Metanephros (tissue), 2 donors: ENCODE measurements around the gene CLEC2B.

DNA sequence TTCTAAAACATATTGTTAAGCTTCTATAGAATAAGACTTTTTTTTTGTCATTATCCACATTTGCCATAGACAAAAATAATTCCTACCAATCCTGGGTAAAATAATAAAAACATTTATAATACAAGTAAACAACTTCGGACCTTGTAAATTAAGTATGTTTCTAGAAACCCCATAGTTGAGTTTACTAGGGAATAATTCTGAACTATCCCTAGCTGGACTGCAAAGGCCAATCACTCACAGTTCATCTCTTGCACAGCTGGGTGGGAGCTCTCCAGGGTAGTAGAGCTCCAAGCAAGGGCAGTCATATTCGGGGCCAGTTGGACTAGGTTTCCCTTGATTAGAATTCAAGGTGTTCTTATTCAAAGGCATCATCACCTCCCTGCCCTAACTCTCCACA is 3.5 kb downstream of the SLC2A3 start:
- RAMPAGE, long total RNA = no peak

- RAMPAGE, long total RNA = no peak
These were observed 1.6 kb downstream of the SLC2A3 start for GRCh38 chr12:7934416-7934754.

DNA sequence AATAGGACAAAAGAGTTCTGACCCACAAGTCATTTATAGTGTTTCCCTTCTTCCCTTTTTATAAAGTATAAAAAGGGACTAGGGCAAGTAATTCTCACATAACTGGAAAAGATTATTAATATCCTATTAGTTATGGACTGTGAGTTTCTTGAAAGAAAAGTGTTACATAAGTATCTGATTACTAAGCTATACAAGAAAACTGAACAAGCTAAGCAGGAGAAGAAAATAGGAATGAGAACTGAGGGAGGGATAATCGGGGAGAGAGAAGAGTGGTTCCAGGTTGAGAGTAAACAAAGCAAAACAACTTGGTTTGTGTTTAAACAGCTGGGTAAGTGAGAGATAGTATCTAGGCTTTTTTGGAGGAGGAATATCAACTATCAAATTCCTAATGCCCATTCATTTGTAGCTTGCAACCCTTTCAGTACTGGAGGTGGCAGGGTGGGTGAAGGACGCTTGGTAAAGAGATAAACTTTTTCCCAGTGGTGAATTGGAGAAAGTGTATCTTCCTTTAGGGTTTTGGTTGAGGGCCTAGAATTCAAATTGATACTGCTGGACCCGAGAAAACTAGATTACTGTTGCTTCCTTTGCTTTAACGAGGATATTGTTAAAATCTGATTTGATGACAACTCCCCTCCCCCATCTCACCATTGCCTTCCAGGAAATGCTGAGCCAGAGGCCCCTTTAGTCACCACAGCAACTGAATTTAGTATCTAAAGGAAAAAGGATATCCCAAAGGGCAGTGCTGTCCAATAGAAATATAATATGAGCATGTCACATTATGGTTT is 1.9 kb upstream of the SLC2A3 start:
- RAMPAGE, long total RNA = no peak

DNA sequence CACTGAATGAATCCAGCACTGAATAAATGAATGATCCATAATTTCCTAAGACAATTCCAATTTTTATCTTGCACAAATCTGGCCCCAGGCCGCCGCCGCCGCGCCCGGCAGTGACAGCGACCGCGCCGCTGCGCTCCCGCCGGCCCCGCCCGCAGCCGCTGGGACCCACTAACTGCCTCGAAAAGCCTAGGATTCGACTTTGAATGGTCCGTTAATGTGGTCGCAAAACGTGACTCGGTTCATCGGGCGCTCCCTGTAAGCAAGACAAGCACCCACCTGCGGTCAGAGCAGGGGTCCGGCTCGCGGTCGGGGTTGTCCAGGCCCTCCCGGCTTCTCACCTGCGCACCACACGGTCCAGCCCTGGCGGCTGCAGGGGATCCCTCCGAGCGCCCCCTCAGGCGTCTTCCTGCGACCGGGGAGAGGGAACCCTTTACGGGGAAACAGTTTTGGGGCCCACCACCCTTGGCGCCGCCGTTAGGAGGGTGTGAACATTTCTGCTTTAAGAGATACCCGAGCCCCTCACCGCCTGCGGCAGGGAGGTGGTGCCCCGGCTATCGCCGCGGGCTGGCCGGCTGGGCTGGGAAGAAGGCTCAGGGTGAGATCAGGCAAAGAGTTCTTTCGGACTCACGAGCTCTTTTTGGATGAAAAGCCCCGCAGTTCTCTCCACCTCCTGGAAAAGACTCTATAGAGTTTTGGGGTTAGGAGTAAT is 13.7 kb upstream of the FOXJ2 start:
- RAMPAGE, long total RNA = no peak

GRCh38 chr12:8519069-8519459 is 5.8 kb downstream of the CLEC4D start:
- RAMPAGE, long total RNA = no peak

- RAMPAGE, long total RNA = no peak
These were observed 4.8 kb downstream of the CLEC4E start for GRCh38 chr12:8535938-8536243.

DNA sequence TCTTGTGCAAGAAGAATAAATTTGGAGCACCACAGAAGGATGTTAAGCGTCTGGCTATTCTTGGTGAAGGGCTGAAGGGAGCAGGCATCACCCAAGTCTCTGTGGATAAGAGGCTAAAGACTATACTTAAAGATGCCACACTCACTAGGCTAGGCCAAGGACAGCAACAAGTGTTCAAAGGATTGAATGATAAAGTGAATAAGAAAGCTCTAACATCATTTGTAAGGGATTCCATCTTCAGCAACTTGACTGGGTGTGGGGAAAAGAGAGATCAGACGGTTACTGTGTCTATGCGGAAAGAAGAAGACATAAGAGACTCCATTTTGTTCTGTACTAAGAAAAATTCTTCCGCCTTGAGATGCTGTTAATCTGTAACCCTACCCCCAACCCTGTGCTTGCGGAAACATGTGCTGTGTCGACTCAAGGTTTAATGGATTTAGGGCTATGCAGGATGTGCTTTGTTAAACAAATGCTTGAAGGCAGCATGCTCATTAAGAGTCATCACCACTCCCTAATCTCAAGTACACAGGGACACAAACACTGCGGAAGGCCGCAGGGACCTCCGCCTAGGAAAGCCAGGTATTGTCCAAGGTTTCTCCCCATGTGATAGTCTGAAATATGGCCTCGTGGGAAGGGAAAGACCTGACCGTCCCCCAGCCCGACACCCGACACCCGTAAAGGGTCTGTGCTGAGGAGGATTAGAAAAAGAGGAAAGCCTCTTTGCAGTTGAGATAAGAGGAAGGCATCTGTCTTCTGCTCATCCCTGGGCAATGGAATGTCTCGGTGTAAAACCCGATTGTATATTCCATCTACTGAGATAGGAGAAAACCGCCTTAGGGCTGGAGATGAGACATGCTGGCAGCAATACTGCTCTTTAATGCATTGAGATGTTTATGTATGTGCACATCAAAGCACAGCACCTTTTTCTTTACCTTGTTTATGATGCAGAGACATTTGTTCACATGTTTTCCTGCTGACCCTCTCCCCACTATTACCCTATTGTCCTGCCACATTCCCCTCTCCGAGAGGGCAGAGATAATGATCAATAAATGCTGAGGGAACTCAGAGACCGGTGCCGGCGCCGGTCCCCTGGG is 23.1 kb upstream of the AICDA start:
- RAMPAGE, long total RNA = no peak

- RAMPAGE, long total RNA = no peak
These were observed 1.5 kb upstream of the RIMKLB start for GRCh38 chr12:8696210-8696774.

- RAMPAGE, long total RNA = no peak
These were observed 701 bp downstream of the RIMKLB start for GRCh38 chr12:8698447-8698937.

DNA sequence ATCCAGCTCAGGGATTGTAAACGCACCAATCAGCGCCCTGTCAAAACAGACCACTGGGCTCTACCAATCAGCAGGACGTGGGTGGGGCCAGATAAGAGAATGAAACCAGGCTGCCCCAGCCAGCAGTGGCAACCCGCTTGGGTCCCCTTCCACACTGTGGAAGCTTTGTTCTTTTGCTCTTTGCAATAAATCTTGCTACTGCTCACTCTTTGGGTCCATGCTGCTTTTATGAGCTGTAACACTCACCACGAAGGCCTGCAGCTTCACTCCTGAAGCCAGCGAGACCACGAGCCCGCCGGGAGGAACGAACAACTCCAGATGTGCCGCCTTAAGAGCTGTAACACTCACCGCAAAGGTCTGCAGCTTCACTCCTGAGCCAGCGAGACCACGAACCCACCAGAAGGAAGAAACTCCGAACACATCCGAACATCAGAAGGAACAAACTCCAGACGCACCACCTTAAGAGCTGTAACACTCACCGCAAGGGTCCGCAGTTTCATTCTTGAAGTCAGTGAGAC is 34.2 kb upstream of the A2ML1 start:
- RAMPAGE, long total RNA = no peak

DNA sequence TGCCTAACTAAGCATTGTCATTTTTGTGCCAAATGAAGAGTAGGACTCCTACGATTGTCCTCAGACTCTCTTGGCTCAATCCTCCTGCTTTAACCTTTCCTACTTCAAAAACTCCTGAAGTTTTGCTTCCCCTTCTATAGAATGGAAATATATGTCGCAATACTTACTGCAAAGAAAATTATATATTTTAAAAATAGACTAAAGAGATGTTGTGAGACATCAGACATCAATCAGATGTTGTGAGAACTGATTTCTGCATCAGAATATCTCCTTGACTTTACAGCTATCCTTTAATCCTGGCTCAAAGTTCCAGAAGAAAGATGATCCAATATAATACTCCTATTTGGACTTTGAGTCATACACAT is 48.9 kb downstream of the A2M start:
- RAMPAGE, long total RNA = no peak

DNA sequence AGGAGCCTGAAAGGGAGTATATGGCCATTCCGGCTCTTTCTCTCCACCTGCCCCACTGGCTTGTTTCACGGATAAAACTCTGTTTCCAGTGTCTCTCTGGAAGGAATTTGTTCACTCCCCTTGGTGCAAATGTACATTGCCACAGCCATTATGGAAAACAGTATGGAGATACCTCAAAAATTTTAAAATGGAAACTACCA is 23.3 kb downstream of the A2M start:
- RAMPAGE, long total RNA = no peak

DNA sequence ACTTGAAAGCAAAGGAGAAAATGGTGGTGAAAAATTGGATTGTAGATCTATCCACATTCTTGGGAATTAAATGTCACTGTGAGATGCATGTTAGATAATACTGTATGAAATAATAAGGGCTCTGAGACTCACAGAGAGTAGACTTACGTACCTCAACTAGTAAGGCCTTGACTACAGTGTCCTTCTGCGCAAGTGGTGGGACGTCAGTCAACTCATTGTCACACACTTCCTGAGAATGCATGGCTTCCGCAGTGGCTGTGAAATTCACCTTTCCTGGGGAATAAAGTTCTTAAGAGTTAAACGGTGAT is 32.5 kb upstream of the PZP start:
- RAMPAGE, long total RNA = no peak

DNA sequence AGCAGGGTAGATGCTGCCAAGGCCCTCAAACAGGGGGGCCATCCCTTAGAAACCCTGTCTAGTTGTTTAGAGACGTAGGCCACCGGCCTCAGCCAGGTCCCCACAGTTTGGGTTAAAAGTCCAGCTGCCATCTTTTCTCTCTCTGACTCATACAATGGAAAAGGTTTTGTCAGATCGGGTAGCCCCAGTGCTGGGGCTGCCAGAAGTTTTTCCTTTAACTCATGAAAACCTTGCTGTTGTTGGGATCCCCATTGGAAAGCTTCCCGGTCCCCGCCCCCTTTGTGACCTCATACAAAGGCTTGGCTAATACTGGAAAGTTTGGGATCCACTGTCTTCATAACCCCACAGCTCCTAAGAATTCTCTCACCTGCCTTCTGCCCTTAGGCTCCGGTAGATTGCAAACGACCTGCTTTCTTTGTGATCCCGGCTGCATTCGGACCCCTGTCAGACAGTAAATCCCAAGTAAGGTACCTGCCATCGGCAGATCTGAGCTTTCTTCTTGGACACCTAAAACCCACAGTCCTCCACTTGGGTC is 40.5 kb downstream of the KLRB1 start:
- RAMPAGE, long total RNA = no peak

DNA sequence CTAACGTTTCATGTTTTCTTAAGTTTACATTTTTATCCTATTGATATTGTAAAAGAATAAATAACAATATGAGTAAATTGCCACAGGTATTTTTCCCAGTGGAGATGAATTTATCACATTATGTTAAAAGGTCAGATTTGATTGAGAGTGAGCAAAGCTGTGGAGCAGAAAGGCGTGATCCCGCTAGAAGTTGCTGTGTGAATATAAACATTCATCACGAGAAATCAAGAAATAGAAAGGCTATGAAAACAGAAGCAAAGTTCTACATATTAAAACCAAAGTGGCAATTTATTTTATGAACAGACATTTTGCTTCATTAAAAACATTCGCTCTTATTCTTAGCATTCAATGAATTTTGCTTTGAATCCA is 28.2 kb downstream of the CD69 start:
- RAMPAGE, long total RNA = no peak

DNA sequence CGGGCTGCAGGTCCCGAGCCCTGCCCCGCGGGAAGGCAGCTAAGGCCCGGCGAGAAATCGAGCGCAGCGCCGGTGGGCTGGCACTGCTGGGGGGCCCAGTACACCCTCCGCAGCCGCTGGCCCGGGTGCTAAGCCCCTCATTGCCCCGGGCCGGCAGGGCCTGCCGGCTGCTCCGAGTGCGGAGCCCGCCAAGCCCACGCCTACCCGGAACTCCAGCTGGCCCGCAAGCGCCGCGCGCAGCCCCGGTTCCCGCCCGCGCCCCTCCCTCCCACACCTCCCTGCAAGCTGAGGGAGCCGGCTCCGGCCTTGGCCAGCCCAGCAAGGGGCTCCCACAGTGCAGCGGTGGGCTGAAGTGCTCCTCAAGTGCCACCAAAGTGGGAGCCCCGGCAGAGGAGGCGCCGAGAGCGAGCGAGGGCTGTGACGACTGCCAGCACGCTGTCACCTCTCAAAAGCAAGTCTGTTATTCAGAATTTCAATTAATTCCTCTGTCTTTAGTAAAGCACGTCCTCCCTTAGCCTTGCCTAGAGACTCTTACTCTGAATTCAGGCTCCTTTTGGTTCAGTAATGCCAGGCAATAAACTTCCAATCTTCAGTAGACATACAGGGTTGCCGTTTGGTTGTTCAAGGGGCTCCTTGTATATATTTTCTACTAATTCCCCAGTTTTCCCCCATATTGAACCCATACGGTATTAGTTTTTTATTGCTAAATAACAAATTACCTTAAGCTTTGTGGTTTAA is 20.8 kb downstream of the CD69 start:
- RAMPAGE, long total RNA = start-site peak on the plus strand centred at position 309 of the sequence, 52 bp wide, 6 and 8 reads in 2 replicates

- RAMPAGE, long total RNA = no peak
These were observed 29.3 kb upstream of the KLRF1 start for GRCh38 chr12:9798010-9798364.

- RAMPAGE, long total RNA = no peak
These were observed 290 bp downstream of the KLRF1 start for GRCh38 chr12:9827609-9827932.

DNA sequence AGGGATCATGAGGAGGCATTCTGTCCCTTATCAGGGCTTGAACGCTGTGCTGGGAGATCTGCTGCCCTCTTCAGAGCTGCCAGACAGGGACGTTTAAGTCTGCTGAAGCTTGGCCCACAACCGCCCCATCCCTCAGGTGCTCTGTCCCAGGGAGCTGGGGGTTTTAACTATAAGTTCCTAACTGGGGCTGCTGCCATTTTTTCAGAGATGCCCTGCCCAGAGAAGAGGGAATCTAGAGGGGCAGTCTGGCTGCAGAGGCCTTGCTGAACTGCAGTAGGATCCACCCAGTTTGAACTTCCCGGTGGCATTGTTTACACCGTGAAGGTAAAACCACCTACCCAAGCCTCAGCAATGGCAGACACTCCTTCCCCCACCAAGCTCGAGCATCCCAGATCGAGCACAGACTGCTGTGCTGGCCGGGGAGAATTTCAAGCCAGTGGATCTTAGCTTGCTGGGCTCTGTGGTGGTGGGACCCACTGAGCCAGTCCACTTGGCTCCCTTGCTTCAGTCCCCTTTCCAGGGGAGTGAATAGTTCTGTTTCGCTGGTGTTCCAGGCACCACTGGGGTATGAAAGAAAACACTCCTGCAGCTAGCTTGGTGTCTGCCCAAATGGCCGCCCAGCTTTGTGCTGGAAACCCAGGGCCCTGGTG is 20.0 kb downstream of the CLEC2B start:
- RAMPAGE, long total RNA = no peak

DNA sequence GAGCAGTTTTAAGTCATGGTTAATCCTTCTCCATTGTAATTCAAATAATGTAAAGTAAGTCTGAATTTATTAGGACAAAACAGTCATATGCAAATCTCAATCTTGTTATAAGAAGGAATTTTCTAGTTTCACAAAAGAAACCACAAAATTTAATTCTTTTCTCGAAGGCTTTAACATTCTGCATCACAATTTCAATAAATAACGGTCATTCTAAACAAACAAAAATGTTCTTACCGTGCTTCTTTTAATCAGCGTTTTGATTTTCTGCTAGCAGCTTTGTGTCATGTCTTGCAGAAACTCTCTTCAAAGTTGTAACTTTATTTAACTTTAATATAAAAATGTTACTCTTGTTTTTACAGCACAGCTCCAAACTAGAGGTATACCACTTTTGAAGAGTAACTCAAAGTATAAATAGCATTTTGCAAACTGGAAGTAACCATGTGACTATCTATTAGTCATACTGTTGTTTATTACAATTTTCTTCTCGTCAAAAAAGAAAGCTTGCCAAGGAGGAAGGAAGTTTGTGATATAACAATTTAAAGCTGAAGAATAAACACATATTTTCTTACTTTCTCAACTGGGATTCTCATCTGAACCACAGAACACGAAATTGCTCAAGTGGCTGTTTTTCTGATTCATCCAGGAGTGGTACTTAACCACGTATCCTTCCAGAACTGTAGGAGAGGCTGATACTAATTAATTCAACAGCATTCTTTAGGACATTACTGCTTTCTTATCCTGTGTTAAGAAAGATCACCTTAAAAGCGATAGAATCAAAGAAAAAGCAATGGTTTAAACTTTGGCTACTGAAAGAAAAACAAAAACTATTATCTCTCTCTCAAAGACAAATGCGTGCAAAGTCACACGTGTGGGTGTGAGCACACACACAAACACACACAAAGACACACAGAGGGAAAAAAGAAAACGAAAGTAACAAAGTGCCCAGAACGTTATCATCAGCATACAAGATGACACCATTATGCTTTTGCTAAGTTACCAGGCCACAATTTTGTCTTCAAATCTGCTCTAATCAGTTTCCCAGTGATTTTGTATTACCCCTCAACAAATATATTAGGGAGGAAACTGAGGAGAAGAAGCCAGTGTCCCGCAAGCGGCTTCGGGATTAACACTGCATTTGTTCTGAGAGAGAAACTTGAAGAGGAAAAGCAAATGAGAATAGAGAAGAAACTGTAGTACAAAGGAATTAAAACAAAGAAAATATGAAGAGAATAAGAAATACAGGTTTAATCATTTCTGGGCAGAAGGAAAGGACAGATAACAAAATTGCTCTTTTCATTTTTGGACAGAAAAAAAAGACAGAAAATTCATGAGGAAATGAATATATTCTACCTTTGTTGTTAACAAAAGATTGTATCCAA is at the start of gene CLEC2B:
Gene CLEC2B (minus strand): TSS at position 384 of the 1,379 bp plus-strand sequence.
- RAMPAGE, long total RNA = no peak